AG08470 (cell line): ENCODE results near the gene SF3B5.

DNA sequence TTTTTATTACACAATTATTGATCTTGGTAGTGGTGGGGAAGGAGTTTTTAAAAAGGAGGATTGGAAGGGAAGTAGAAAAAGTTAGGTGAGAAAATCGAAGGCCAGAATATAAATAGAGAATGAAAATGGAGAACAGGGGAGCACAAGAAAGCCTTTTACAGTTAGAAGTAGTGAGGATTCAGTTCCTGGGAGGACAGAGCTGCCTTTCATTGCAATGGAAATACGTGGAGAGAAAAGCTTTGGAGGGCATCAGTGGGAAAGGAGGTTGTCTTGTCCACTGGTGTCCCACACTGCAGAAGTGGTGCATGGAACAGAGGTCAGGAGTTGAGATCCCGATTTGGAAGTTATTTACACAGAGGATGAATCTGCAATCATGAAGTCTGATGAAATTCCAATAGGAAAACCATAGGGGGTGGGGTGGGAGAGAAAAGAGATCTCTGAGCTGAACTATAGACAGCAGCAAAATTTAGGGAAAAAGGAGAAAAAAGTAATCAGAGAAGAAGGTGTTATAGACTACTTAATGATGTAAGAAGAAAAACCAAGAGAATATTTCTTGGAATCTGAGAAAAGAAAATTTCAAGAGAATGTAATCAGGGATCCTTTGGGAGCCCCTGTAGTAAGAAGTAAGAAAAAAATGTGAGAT, 33.6 kb downstream of the ADGRG6 start:
- RRBS = no CpG with 5 or more reads among the region's 3 CpGs

GRCh38 chr6:142378058-142378974, 76.5 kb downstream of the ADGRG6 start:
- RRBS = no CpG with 5 or more reads among the region's 2 CpGs

DNA sequence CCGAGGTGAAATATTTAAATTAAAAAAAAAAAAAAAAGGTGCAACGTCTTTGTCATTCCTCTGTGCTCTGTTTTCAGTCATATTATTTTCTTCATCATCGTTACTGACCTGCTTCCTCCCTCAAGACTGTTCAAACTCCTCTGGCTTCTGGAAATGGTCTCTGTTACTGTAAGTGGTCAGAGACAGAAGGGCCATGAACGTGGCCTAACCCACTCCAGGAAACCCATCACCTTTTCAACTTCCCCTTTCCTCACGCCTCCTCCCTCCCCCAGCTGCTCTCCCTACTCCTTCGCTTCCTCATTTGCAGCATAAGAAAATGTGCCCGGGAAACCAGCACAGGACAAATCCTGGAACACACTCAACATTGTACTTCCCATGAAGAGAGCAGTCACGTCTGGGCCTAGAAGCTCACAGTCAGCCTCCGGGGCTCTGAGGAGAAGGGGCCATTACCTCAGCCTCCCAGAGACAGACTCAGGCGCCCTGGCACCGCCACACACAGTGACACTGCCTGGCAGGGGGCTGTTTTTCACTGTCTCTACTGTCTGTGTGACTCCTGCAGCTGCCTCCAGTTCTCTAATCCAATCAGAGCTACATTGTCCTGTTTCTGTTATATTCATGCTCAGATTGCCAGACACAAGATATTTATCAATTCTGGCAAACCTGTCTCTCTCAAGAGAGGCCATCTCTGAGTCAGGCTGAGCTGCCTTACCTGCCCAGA, 242.4 kb downstream of the HIVEP2 start:
- RRBS = 30% methylated on average over 3 of the region's 11 CpGs

- RRBS = no CpG with 5 or more reads among the region's 10 CpGs
These were observed 170.3 kb downstream of the HIVEP2 start for GRCh38 chr6:142774371-142775280.

GRCh38 chr6:142801890-142802477, 143.0 kb downstream of the HIVEP2 start:
- RRBS = no CpG with 5 or more reads among the region's 1 CpG

GRCh38 chr6:142850598-142851182, 94.3 kb downstream of the HIVEP2 start:
- RRBS = no CpG with 5 or more reads among the region's 3 CpGs

- RRBS = no CpG with 5 or more reads among the region's 4 CpGs
These were observed 89.1 kb downstream of the HIVEP2 start for GRCh38 chr6:142855654-142856427.

DNA sequence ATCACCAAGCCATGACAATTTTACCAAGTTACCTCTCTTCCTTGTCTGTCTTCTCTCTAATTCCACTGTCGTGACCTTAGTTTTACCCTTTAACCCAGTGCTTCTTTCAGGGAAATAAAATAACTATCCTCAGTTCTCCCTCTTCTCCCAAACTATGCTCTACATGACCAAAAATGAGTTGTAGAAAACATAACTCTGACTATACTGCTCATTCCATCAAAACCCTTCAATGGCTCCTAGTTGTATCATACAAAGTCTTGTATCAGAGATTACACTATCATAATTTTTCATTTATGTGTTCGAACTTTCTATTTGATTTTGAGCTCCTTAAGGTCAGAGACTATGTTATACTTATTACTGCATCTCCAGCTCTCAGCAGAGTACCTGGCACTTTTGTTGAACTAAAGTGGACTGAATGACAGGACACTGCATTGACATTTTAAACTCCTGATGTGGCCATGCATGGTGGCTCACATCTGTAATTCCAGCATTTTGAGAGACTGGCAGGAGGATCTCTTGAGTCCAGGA, 56.2 kb downstream of the HIVEP2 start:
- RRBS = no CpG with 5 or more reads among the region's 2 CpGs

DNA sequence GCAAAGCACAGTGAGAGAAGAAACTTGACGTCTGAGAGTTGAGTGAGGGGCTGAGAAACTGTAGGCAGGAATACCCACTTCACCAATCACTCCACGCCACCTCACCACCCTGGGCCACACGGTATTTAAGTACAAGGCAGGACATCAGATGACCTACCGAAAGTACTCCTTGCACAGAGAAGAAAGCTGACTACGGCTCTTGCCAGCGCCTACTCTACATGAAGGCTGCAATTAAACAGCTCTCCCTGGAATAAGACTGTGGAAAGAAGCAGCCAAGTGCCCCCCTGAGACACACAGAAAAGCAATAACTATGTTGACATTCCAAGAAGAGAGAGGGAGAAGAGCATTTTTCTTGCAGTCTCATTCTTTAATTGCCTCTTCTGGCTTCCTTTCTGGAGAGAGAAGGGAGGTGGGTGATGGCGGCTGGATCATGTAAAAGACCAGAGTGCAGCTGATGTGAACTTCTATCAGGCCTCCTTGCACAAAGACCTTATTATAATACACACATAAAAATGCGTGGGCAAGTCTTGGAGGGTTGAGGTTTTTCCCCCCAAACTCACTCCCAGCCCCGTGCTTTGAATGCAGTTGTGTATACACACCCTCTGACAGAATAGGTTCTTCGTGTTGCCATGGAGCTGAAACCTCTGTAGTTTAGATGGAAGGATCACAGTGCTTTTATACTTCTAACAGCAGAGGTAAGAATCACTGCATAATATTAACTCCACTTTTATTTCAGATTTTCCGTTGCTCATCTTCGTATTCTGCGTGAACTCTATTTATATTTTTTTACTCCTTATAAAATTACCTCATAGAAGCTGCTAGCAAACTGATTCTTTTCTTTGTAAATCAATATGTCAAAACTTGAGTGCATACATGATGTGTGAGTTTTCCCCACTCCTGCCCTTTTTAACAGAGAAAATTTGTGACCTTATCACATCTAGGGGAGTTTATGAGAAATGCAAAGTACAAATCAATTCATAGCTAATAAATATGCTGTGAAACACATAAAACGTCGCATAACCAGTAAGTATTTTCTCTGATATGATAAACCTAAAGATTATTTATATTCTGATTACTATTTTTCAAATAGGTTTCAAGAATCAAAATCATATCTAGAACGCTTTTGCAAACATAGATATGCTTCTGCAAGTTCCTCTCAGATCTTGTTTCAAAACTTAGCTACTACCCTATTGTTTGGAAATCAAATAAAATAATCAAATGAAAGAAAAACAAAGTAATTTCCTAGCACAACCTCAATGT, 44.2 kb downstream of the HIVEP2 start:
- RRBS = no CpG with 5 or more reads among the region's 16 CpGs

DNA sequence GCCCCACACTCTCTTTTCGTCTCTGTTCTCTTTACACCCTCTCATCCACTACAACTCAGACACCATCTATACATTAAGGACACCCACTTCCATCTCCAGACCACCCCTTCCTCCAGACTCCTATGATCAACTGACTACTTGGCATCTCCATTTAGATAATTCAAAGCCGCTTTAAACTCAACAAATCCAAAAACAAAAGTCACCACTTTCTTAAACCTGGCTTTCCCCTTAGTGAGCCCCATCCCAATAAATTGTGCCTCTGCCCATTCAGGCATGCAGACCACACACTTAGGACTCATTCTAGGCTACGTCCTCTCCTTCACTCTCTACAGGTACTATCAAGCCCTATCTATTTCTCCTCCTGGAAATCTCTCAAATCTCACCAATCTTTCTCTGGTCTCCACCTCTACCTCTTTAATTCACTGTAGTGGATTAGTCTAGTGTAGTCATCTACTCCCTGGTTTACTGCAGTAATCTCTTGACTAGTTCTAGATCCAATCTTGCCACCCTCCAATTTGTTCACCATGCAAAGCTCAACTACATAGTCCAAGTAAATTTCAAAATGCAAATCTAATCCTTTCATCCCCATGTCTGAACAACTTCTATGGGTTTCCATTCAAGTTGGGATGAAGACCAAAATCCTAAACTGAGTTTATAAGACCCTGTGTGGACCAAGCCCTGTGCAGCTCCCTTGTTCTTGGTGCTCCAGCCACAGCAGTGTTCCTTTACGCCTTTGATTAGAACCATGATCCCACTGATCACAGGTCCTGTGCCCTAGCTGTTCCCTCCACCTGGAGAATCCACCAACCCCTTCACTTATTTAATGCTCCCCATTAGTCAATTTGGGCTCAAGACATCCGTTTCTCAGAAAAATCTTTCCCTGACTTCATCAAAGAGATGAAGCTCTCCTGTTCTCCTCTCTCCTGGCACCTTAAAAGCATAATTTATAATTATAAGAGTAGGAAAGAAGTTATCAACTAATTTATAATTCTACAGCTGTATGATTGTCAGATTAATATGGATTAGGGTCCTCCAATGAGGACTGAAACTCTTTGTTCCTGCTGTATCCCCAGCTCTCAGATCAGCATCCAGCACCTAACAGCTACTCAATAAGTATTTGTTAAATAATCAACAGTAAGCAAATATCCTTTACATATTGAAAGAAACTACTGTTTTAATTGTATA, 28.9 kb downstream of the HIVEP2 start:
- RRBS = no CpG with 5 or more reads among the region's 5 CpGs

- RRBS = no CpG with 5 or more reads among the region's 2 CpGs
These were observed 21.6 kb upstream of the AIG1 start for GRCh38 chr6:143039080-143039561.

- RRBS = no CpG with 5 or more reads among the region's 1 CpG
These were observed 120.8 kb downstream of the AIG1 start for GRCh38 chr6:143181525-143181936.

DNA sequence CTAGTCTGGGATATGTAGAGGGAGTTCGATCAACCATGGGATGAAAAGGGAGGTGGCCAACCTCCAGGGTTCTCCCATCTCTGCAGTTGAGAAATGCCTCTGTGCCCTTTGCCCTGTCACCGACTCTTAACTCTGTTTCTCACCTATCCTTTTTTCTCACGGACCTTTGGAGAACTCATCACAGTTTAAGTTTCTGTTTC, 498 bp downstream of the PEX3 start:
- RRBS = no CpG with 5 or more reads among the region's 3 CpGs

DNA sequence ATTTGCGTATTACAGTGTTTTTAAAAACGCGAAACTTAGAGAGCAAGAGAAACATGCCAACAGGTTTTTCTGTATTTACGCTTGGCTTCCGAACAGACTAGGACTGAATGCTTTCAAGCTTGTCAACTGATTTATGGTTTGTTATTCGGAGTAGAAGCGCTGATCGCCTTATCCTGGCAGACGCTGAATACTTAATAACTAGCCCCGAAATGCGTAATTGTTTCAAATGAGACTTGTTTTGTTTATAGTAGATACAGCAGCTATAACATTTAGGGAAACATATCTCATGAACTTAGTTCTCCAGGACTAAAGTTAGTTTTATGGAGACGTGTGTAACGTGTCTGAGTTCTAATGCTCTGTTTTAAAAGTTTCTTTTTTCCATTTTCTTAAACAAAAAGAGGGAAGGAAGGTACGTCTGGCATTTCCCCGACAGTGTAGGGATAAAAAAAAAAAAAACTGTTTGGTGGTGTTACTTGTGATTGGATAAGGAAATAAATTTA, 785 bp downstream of the PHACTR2 start:
- RRBS = no CpG with 5 or more reads among the region's 15 CpGs

DNA sequence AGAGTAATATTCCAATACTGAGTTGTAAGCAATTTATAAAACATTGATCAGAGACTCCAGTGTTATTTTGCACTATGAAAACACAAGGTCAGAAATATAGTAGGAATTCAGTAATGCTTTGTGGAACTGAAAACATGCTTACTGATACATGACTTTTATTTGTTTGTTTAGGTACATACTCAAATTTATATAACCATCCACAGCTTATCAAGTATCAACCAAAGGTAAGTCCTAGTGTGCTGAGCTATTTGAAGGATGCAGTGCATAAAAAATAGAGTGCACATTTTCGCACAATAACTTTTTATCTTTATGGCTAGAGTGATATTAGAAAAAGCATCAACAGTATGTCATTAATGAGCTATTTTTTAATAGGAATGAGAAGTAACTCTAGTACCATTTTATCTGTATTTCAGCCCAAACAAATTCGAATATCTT, 1.6 kb upstream of the ZC2HC1B start:
- RRBS = no CpG with 5 or more reads among the region's 2 CpGs

DNA sequence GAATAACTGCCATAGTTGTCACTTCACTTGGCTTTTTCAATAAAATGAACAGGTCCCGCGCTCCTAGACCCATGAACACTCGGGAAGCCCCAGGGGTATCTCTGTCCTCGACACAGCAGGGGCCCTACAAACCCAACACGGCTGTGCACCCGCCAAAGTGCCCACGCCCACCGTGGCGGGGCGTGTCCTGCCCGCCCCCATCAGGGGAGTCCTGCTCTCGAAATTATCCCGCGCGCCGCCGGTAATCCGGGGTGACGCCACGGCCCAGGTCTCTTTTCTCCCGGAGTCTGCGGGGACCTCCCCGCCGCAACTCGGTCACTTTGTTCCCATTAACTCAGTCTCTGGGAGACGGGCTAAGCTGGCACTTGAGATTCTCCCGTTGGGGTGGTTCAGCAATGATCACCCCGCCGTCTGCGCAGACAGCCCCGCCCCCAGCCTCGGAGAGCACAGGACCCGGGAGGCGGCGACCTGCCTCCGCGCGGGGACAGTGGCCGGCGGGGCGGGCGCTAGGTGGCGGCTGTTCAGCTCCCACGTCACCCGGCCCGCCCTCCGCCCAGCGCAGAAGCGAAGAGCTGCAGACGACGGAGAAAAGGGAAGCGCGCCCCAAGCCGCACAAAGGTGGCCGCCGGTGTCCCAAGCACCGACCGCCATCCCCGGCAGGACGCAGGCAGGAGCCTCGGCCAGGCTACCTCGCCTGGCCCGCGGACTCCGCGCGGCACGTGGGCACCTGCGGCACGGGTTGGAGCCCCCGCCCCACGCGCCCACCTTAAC, 31.6 kb downstream of the SF3B5 start:
- RRBS = 3% methylated on average over 22 of the region's 73 CpGs

GRCh38 chr6:144094798-144095743, at the start of gene SF3B5:
Gene SF3B5, minus strand, starts transcription at chr6:144095573.
- RRBS = 3% methylated on average over 8 of the region's 61 CpGs

DNA sequence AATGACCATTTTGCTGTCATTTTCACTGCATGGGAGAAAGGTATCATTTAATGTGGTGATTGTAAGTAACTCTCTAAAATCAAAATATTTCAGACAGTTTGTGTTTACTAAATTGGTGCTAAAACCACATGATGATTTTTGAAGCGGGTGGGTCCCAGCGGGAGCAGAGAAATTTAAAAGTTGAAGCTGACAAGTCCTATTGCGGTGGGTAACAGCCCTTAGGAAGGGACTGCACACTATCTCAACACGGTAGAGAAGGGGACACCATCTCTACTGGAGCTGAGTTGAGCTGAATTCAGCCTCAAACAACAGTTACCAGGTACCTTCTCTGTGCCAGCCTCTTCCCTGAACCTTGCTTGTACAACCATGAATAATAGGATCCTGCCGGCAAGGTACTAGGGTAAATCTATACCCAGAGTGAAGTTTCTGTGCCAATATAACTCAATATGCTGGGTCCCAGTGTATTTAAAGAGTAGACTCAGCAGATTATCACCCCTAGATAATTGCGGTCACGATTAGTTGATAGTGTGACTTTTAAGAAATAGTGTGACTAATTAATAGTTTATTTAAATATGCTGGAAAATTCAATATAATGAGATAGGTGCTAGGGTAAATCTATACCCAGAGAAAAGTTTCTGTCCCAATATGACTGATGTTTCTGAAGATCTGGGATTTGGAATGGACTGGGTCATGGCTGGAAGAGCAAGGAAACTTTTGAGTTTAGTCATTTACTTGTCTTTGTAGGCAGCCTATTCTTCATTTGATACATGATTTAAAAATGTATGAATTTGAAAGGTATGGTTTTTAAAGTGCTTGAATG, 1.6 kb downstream of the STX11 start:
- RRBS = no CpG with 5 or more reads among the region's 7 CpGs

- RRBS = no CpG with 5 or more reads among the region's 15 CpGs
These were observed 2.9 kb downstream of the STX11 start for GRCh38 chr6:144152783-144153962.

- RRBS = no CpG with 5 or more reads among the region's 12 CpGs
These were observed 1.0 kb upstream of the UTRN start for GRCh38 chr6:144284071-144284524.